Uterus (tissue), 7 donors: ENCODE data around the genes GSE1 and IRF8.

- PRO-cap, 4 experiments = peak in 3 of 4 experiments; most common plus-strand start chr16:85613322 (in 2); most common minus-strand start chr16:85613040 (in 2)
- RAMPAGE, long total RNA, 2 experiments = no peak in any of the 2 experiments
- RRBS = 2% methylated on average over 65 of the region's 94 CpGs
Observed at GRCh38 chr16:85612553-85613672, at the start of gene GSE1. GSE1 (plus strand) TSS chr16:85613322.

DNA sequence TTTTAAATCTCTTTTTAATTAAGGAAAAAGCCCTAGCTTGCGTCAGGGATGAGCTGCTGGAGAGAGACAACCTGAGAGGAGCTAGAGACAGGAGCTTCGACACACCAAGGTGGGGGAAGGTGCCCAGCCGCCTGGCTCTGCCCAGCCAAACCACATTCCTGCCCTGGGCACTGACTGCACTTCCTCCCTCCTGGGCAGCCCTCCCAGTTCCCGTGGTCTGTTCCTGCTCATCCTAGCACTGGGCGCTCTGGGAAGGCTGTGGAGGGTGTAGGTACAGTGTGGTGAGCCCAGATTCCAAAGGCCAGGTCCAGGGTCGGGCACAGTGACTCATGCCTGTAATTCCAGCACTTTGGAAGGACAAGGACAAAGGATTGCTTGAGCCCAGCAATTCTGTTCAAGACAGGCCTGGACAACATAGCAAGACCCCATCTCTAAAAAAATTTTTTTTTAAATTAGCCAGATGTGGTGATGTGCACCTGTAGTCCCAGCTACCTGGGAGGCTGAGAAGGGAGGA lies 30.7 kb downstream of the C16orf74 start:
- PRO-cap, 4 experiments = no peak in any of the 4 experiments
- RAMPAGE, long total RNA, 2 experiments = no peak in any of the 2 experiments
- RRBS = no CpG with 5 or more reads among the region's 6 CpGs

- PRO-cap, 4 experiments = no peak in any of the 4 experiments
- RAMPAGE, long total RNA, 2 experiments = no peak in any of the 2 experiments
- RRBS = 21% methylated on average over 4 of the region's 16 CpGs
Observed at GRCh38 chr16:85759051-85759501, 8.2 kb upstream of the C16orf74 start.

GRCh38 chr16:85796112-85797043 lies 3.0 kb downstream of the EMC8 start:
- PRO-cap, 4 experiments = no peak in any of the 4 experiments
- RAMPAGE, long total RNA, 2 experiments = no peak in any of the 2 experiments
- RRBS = no CpG with 5 or more reads among the region's 14 CpGs

- PRO-cap, 4 experiments = no peak in any of the 4 experiments
- RAMPAGE, long total RNA, 2 experiments = no peak in any of the 2 experiments
- RRBS = 1% methylated on average over 4 of the region's 12 CpGs
Observed at GRCh38 chr16:85821567-85821908, 22.0 kb downstream of the COX4I1 start.

DNA sequence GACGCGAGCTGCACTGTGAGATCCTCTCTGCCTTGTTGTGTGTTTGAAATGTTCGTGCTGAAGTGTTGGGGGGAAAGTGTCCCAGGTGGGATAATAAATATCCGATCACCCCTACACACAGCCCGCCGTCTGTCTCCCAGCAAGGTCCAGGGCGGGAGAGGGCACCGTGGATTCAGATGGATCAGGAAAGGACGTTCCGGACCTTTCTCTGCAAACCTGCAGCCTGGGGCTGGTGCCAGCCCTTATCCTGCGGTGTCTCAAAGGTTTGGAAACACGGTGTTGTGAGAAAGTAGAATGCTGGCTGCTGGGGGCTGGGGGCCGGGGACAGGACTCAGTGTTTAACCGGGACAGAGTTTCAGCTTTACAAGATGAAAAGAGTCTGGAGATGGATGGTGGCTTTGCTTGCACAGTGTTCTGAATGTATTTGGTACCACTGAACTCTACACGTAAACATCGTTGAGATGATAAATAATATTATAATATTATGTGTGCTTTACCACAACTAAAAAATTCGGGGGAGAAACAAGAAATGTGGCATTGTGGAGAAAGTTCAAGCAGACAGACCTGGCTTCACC lies 48.9 kb downstream of the COX4I1 start:
- PRO-cap, 4 experiments = no peak in any of the 4 experiments
- RAMPAGE, long total RNA, 2 experiments = no peak in any of the 2 experiments
- RRBS = no CpG with 5 or more reads among the region's 17 CpGs

DNA sequence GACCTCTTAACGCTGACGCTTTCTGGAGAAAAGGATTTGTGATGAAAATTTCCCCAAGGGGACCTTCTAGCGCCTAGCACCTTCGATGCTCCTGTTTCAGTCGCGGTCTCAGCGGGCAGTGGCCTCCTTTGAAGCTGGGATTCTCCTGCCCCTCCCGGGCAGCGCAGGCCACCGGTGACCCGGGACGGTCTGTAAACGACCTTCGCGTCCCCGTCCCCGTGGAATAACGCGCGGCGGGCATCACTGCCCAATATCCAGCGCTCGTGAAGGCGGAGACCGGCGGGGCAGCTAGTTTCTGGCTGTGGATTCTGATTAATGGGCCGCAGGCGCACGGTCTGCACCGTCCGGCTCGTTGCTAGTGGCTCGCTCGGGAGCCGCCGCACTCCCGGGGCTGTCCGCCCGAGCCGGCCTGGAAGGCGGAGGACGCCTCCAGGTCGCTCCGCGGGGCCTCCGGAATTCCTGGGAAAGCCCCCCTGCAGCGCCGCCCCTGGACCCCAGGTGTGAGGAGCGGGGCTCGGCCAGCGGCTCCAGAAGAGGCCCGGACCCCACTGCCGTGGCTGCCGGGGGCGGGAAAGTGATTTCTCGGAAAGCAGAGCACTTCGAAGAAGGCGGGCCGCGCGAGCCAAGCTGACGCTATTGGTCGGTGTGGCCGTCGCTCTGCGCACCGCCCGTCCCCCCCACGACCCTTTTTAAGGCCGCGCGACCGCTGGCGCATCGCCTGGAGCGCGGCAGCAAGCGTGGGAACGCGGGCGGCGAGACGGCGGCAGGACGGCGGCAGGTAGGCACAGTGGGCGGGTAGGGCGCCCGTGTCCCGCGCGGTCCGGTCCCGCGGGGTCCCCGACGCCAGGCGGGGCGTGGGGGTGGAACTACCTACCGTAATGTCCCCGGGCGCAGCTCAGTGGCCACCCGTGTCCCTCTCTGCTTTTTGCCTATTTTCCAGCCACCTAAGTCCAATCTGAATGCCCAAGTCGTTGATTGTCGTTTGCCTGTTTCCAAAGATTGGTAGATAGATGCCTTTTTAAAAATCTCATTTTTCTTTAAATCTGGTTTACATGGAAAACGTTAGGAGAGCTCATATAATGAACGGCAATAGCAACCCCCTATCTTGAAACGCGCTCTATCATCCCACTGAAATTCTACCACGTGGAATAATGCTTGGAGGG lies at the start of gene IRF8:
TSS of gene IRF8 (plus strand) at position 717 of the 1,163 bp plus-strand sequence.
- PRO-cap, 4 experiments = peak in 4 of 4 experiments; most common plus-strand start position 717 of the sequence (in 4); most common minus-strand start position 553 of the sequence (in 2)
- RAMPAGE, long total RNA, 2 experiments = no peak in any of the 2 experiments
- RRBS = 2% methylated on average over 44 of the region's 110 CpGs

- PRO-cap, 4 experiments = no peak in any of the 4 experiments
- RAMPAGE, long total RNA, 2 experiments = no peak in any of the 2 experiments
- RRBS = no CpG with 5 or more reads among the region's 15 CpGs
Observed at GRCh38 chr16:85906230-85906776, 7.3 kb downstream of the IRF8 start.

DNA sequence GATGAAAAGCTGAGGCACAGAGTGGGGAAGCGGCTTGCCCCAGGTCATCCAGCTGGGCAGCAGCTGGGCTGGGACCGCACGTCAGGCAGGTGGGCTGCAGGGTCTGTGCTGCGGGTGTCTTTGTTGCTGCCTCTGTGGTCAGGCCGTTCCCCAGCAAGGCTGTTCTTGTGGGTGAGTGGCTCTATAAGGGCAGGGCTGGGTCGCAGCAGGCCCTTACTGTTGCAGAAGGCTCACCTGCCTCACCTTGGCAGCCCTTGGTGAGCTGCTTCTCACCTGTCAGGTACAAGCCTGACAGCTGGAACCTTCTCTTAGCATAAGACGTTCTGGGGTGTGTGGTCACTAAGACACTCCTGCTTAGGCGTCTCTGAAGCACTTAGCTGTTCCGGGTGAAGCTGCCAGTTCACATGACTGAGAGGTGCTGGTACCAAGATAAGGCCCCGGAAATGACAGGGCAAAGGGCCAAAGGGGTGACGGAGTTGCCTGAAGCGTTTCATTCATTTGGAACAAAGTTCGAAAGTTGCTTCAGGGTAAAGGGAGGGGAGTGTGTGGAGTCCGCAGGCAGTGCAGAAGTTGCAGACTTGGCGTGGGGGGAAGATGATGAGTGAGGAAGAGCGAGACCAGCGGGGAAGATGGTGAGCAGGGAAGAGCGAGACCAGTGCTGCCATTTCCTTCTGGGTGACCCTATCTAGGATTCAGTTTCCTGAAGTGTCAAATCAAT lies 17.4 kb downstream of the IRF8 start:
- PRO-cap, 4 experiments = no peak in any of the 4 experiments
- RAMPAGE, long total RNA, 2 experiments = no peak in any of the 2 experiments
- RRBS = 23% methylated on average over 1 of the region's 18 CpGs

GRCh38 chr16:85922874-85923317 lies 23.9 kb downstream of the IRF8 start:
- PRO-cap, 4 experiments = no peak in any of the 4 experiments
- RAMPAGE, long total RNA, 2 experiments = no peak in any of the 2 experiments
- RRBS = no CpG with 5 or more reads among the region's 8 CpGs

- PRO-cap, 4 experiments = no peak in any of the 4 experiments
- RAMPAGE, long total RNA, 2 experiments = no peak in any of the 2 experiments
- RRBS = no CpG with 5 or more reads among the region's 18 CpGs
Observed at GRCh38 chr16:85923558-85924293, 24.8 kb downstream of the IRF8 start.

- PRO-cap, 4 experiments = no peak in any of the 4 experiments
- RAMPAGE, long total RNA, 2 experiments = no peak in any of the 2 experiments
- RRBS = 83% methylated on average over 5 of the region's 15 CpGs
Observed at GRCh38 chr16:85944887-85945688, 46.1 kb downstream of the IRF8 start.

DNA sequence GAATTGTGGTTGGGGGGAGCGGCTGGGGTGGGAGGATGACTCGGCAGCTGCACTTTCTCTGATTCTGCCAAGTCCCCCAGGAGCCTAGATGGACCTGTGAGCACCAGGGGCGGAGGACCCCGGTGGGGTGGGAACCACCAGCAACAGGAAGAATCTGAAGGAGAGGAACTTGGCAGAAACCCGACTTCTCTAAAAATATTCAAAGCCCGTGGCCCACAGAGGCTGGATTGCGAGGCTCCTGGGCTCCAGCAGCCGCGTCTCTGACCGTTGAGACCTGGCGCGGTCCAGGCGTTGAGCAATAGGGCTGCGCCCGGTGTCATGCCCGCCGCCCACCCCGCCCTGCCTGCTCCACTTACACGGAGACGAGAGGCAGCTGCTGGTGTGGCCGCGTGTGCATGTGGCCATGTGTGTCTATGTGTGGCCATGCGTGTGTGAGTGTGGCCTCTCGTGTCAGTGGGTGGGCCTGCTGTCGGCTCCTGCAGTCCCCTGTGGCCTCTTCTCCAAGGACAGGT lies 83.6 kb downstream of the IRF8 start:
- PRO-cap, 4 experiments = no peak in any of the 4 experiments
- RAMPAGE, long total RNA, 2 experiments = no peak in any of the 2 experiments
- RRBS = 87% methylated on average over 1 of the region's 25 CpGs

- PRO-cap, 4 experiments = no peak in any of the 4 experiments
- RAMPAGE, long total RNA, 2 experiments = no peak in any of the 2 experiments
- RRBS = 3% methylated on average over 4 of the region's 21 CpGs
Observed at GRCh38 chr16:86032929-86033523, 134.1 kb downstream of the IRF8 start.

DNA sequence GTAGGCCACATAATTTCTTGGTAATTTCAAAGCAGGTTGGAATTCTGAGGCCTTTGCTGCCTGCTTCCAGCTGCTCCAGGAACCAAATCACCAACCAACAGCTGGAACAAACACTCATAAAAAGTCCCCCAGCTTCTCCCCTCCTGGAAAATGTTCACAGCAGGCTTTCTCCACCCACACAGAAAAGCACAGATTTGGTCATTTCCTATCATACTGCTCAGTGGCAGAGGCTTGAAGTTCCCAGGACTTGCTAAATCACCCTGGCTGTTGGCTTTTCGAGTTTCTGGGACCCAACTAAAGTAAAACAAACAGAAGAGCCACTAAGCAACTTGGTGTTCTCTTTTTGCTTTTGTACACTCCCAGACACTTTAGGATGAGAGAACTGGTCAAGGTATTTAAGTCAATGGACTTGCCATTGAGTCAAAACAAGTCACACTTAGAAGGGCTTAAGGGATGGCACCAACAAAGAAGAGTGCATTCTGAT lies 259.0 kb downstream of the IRF8 start:
- PRO-cap, 4 experiments = peak in 1 of 4 experiments; most common minus-strand start position 89 of the sequence (in 1)
- RAMPAGE, long total RNA, 2 experiments = no peak in any of the 2 experiments
- RRBS = no CpG with 5 or more reads among the region's 1 CpG

DNA sequence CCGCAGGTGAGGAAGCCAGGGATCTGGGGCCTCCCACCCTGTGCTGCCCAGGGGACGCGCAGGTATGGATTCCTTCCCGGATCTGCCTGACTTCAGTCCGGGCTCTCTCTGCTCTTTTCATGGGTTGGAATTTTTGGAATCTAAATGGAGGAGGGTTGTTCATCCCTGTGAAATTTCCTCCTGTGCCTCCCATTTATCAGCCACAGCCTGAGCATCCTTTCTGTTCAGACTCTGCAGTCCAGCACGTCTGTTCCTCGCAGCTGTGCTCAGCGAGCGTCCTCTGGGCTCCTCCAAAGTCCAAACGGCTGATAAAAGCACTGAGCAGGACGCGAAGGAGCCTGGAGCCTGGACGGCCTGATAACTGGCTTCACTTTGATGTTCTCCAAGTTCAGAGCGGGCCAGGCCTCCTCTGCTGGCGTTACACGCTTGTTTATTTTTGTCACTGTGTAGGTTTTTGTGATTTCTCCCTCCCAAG lies 290.7 kb upstream of the FOXF1 start:
- PRO-cap, 4 experiments = no peak in any of the 4 experiments
- RAMPAGE, long total RNA, 2 experiments = no peak in any of the 2 experiments
- RRBS = no CpG with 5 or more reads among the region's 16 CpGs

- PRO-cap, 4 experiments = no peak in any of the 4 experiments
- RAMPAGE, long total RNA, 2 experiments = no peak in any of the 2 experiments
- RRBS = no CpG with 5 or more reads among the region's 16 CpGs
Observed at GRCh38 chr16:86294351-86294994, 215.9 kb upstream of the FOXF1 start.

DNA sequence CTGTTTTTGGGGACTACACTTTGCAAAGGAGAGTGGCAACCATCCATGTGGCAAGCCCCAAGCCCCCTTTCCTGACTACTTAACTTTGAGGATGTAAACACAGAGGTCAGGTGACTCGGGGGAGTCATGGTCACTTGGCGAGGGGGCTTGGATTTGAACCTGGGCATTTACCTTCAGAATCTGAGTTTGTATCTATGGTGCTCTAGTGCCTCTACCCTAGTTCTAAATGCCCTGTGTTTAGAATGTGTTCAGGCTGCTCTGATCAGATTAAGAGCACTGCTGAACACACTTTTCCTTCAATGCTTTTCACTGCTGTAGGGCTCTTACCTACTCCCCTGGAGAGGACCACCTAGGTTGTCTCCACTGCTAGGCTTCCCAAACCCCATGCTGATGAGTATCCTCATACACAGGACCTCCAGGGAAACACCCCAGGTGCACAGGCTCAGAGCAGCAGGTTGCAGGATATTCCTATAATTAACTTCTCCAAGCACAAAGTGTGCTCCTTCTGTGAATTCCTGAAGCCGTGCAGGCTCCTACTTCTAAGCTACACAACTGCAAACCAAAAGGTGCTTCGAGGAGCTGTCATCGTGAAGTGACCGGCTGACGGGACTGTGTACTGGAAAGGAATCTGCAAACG lies 21.9 kb upstream of the FOXF1 start:
- PRO-cap, 4 experiments = no peak in any of the 4 experiments
- RAMPAGE, long total RNA, 2 experiments = no peak in any of the 2 experiments
- RRBS = no CpG with 5 or more reads among the region's 8 CpGs

GRCh38 chr16:86500012-86500876 lies 10.1 kb upstream of the FOXF1 start:
- PRO-cap, 4 experiments = no peak in any of the 4 experiments
- RAMPAGE, long total RNA, 2 experiments = no peak in any of the 2 experiments
- RRBS = no CpG with 5 or more reads among the region's 20 CpGs

GRCh38 chr16:86502025-86502719 lies 8.2 kb upstream of the FOXF1 start:
- PRO-cap, 4 experiments = no peak in any of the 4 experiments
- RAMPAGE, long total RNA, 2 experiments = no peak in any of the 2 experiments
- RRBS = 11% methylated on average over 5 of the region's 18 CpGs